ENCODE data around the genes SESN2 and MECR.

GRCh38 chr1:27563334-27564438 is 40.3 kb downstream of the AHDC1 start:
- PRO-cap, result no peak

DNA sequence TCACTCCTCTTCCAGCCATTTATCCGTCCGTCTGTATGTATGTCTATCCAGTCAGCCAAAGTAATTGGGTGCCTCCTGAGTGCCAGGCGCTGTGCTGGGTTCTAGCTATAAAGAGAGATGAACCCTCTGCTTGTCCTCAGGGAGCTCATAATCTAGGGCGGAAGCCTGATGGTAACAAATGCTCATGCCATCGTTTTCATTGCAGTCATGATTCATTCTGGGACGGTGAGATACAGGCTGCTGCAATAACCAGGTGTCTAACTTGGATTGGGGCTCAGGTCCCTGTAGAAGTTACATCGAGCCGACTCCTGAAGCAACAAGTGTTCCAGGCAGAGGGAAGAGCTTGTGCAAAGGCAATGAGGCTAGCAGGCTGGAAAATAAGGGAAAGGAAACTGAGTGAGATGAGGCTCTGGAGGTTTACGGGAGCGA is 11.6 kb downstream of the IFI6 start:
- PRO-cap, result no peak

DNA sequence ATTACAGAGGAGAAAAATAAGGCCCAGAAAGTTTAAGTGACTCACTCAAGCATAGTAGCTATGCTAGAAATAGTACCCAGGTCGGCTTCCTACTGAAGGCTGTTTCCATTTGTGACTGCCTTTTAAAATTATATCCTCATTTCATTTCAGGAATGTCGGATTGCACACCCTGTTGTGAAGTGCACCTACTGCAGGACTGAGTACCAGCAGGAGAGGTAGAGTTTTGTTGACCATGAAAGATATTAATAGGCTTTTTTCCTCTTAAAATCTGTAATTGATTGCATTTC is 1.5 kb downstream of the FAM76A start:
- PRO-cap, result no peak

DNA sequence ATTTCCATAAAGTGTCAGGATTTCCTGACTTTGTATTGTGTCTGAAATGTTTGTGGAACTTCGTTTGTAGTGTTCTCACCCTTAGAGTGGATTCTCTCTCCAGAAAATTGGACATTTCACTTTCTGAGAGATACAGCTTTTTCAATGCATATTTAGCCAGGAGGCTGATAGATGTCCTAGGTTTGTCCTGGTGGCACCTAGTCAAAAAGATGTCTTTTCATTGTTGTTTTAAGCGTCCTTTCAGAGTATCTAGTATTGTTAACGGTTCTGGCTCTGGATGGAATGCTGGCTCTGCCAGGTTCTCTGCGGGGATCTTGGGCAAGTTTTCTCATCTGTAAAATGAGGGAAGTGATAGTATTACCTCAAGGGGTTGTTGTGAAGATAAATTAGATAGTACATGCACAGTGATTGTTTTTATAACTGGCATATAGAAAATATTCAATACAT is 19.3 kb downstream of the FAM76A start:
- PRO-cap, result no peak

DNA sequence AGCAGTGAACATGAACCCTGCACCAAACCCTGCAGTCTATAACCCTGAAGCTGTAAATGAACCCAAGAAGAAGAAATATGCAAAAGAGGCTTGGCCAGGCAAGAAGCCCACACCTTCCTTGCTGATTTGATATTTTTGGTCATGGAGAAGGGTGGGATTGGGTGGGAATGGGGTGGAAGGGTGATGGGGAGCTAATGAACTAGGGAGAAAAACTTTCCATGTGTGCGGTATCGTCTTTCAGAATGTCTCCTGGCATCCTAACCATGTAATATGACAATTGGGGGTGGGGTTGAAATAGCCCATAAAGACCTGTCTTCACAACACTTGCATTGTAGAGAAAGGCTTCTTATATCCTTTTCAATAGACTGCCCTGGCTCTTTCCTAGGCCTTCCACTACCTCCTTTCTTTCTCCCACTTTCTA is 19.7 kb downstream of the PPP1R8 start:
- PRO-cap, result no peak

GRCh38 chr1:27850738-27851395 is 20.3 kb downstream of the PPP1R8 start:
- PRO-cap, result no peak

DNA sequence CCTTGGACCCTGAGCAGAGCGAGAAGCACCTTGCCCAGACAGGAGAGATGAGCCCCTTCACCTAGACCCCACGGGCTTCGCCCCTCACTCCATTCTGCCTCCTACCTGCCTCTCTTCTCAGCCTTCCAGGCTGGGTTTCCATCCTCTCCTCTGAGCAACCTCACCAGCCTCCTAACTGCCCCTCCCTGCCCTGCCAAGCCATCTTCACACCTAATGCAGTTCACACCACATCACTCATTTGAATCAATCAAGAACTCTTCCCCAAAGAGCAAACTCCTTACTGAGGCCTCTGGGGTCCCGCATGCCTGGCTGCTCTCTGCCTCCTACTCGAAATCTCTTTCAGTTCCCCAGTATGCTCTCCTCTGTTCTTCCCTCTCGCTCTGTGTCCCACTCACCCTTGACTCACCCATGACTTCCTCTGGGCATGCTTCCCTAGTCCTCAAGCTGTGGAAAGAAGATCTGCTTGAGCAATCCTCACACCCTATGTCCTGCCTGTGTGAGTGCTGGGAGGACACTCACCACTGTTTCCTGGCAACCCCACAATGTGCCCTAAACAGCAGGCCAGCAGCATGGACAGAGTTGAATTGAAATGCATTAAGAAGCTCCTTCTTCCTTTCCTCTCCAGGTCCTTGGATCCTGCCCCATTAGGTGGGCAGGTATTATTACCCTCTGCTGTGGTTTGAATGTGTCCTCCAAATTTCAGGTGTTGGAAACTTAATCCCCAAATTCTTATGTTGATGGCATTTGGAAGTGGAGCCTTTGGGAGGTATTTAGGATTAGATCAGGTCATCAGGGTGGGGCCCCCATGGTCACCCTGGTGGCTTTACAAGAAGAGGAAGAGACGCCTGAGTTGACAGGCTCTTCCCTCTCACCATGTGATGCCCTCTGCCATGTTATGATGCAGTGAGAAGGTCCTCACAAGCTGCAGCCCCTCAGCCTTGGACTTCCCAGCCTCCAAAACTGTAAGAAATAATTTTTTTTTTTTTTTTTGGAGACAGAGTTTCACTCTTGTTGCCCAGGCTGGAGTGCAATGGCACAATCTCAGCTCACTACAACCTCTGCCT is 9.1 kb upstream of the THEMIS2 start:
- PRO-cap, result bidirectional peak, plus-strand start at position 495 of the sequence, minus-strand start at position 404 of the sequence

- PRO-cap, result bidirectional peak, plus-strand start at chr1:27869244, minus-strand start at chr1:27869159
Observed at GRCh38 chr1:27869019-27869910, 3.1 kb upstream of the THEMIS2 start.

DNA sequence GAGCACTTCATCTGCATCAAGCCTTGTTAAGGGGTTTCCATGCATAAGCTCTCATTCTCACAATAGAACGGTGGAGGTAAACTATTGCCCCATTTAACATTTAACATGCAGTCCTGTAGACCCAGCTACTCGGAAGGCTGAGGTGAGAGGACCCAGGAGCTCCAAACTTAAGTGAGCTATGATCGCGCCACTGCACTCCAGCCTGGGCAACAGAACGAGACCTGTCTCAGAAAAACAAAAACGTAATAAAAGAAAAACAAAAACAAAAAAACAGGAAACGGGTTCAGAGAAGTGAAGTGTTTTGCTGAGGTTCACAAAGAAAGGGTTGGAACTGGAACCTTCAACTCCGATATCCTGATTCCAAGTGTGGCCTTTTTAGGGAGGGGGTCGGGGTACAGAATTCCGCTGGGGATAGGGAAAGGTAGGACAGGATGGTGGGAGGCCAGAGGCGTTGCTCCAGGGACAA is 11.6 kb upstream of the SESN2 start:
- PRO-cap, result no peak

DNA sequence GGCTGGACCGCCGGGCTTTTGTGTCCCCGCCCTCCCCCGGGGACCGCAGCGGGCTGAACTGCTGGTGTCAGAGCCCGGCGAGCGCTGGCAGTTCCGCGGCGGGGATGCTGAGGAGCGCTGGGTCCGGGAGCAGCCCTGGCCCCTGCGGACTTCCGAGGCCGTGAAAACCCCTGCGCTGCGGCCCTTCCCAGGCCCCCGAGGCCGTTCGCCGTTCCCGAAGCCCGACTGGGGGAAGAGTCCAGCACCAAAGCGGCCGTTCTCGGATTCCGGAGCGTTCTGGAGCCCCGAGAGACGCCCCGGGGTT is at the start of gene SESN2:
Gene SESN2, plus strand, starts transcription at position 84 of the 304 bp plus-strand sequence.
- PRO-cap, result bidirectional peak, plus-strand start at position 90 of the sequence, minus-strand start outside the sequence

DNA sequence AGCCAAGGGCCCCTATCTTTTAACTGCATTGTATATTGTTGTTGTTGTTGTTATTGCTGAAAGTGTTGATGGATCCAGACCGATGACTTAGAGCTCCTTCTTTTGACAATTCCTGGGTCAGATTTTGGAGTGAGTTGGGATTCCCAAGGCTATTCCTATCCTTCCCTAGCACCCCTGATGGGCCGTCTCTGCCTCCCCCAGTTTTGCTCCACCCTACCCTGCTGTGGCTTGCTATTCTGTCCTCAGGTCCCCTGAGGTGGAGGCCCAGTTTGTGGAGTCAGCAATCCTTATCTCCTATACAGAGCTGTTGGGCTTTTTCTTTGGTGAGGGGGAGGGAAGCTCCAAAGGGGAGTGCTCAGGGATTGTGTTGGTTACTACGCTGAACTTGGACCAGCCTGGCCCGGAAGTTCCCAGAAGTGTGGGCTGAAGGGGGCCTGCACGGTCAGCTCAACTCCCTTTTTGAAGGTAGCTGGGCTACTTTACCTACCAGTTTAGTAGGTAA is 7.6 kb downstream of the SESN2 start:
- PRO-cap, result no peak

DNA sequence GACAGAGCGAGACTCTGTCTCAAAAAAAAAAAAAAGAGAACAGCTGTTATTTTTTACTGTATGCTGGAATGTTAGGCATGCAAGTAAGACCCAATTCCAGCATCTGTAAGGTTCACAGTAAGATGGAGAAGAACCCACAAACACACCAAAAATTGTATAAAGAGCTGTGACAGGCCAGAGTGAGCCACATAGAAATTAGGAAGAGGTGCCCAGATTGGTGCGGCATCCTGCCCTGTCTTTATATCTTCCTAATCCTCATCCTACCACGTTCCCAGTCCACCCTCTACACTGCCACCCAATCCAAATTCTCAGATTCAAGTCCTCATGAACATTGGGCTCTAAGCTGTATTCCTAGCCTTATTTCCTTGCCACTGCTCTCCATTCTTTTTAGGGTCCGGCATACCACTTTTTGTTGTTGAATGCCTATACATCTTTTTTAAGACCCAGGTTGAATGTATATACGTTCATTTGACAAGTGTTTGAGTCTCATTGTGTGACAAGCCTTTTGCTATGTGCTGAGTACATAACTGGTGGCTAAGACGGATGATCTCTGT is 1.2 kb upstream of the TAF12 start:
- PRO-cap, result no peak

DNA sequence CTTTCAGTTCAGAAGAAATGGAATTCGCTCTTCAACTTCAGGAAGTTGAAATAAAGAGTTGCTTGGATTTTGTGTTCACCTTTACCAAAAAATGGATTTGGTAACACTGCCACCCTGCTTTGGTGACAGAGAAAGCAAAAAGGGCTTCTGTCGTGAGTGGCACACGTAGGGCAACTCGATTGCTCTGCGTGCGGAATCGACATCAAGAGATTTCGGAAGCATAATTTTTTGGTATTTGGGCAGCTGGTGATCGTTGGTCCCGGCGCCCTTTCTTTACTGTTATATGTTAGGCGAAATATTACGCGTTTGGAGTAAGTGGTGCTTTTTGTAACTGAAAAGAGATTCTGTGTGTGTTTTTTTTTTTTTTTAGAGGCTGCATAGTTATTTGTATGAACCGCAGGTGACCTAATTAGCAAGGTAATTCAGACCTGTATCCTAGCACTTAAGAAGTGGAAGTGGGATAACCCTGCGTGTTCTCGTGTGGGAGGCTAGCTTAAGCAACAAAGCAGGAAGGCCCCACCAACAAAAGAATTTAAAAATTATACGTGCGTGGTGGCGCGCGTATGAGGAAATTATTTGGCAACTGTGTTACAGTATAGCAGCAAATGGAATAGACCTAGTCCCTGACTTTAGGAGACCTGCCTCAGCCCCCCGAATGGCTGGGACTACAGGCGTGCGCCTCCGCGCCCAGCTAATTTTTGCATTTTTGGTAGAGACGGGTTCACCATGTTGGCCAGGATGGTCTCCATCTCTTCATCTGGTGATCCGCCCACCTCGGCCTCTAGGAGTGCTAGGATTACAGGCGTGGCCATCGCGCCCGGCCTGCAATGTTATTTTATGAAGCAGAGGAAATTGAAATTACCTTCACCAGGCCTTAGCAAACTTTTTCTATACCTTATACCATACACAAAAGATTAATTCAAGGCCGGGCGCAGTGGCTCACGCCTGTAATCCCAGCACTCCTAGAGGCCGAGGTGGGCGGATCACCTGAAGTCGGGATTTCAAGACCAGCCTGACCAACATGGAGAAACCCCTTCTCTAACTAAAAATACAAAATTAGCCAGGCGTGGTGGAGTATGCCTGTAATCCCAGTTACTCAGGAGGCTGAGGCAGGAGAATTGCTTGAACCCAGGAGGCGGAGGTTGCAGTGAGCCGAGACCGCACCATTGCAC is 6.0 kb upstream of the TAF12 start:
- PRO-cap, result bidirectional peak, plus-strand start at position 137 of the sequence, minus-strand start outside the sequence; unidirectional peak, plus-strand start at position 231 of the sequence; unidirectional peak, plus-strand start at position 471 of the sequence

DNA sequence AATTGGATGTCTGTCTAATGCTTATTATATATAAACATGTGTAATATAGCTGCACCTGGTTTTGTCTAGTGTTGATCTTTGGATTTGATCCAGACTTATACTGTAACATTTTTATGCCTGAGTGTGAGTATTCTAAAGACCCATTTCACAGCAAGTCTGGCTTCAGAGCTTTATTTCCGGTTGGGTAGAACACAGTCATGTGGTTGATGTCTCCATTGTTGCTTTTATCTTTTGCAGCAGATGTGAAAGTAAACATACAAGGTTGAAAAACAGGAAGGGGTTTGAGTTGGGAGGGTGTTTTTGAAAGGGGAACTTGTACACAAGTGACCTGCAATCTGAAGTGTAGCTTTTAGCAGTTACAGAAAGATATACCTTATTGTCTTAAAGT is 12.5 kb downstream of the EPB41 start:
- PRO-cap, result bidirectional peak, plus-strand start at position 284 of the sequence, minus-strand start at position 147 of the sequence

DNA sequence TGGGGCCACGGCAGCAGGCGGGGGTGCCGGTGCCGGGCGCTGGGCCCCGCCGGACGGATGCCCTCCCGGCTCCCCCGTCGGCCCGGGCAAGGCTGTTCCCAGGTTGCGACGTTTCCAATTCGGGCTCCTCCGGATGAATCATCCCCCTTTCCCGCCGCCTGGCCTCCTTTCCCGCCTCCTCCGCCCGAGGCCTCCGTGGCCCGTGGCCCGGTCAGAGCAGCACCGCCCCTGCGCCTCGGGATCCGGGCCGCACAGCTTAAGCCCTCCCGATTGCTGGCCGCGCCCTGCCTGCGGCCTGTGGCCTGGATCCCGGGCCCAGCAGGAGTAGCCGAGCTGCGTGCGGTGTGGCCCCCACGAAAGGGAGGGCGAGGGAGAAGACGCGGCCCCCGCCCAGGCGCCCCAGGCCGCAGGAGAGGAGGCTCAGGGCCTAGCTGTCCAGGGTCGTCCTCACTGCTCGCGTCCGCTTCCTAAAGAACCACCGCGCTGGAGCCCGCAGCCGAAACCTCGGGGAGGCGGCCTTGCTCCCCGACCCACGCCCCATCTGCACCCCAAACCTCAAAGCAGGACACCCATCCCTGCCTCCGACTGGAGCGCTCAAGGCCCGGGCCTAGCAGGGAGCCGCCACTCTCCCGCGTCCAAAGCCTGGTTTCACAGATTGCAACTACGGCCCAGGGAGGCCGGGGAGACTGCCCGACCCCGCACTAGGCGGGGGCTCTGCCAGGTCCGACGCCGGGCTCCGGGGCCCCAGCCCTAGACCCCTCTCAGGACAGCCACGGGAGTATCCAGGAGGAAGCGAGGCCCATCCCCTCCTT is 901 bp downstream of the TMEM200B start:
- PRO-cap, result unidirectional peak, plus-strand start at position 356 of the sequence

DNA sequence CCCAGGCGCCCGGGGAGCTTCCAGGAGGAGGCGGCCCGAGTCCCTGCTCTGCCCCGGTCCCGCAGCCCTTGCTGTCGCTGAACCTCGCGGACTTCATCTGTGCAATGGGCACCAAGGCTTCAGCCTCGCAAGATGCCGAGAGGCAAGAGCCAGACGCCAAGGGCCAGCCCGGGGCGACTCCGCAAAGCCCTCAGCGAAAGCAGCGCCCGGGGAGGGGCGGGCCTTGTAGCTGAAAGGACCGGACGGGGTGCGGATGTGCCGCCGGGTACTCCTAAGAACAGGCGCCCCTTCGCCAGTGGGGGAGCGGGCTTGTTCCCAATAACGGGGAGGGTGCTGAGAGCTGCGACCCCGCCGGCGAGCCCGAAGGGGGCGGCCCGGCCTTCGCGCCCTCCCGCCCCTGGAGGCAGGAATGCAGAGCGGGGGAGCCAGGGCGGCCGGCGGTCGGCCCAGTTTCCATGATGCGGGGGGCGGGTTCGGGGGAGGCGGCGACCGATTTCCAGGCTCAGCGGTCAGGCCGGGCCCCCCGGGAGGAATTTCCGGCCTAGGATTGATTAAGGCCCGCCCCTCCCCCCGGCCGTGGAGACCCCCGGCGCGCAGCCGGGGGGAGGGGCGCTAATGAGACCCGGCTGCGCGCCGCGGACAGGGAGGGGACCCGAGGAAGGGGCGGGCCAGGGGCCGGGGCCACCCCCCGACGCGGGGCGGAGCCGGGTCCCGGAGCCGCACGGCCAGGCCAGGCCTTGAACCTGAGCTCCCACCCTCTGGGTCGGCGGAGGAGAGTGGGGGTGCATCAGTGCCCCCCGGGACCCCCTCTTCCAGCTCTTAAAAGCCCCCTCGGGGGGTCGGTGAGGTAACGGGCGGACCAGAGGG is 767 bp upstream of the TMEM200B start:
- PRO-cap, result bidirectional peak, plus-strand start at position 458 of the sequence, minus-strand start at position 399 of the sequence; bidirectional peak, plus-strand start at position 766 of the sequence, minus-strand start at position 577 of the sequence

GRCh38 chr1:29125104-29125943 is 1.6 kb upstream of the TMEM200B start:
- PRO-cap, result no peak

DNA sequence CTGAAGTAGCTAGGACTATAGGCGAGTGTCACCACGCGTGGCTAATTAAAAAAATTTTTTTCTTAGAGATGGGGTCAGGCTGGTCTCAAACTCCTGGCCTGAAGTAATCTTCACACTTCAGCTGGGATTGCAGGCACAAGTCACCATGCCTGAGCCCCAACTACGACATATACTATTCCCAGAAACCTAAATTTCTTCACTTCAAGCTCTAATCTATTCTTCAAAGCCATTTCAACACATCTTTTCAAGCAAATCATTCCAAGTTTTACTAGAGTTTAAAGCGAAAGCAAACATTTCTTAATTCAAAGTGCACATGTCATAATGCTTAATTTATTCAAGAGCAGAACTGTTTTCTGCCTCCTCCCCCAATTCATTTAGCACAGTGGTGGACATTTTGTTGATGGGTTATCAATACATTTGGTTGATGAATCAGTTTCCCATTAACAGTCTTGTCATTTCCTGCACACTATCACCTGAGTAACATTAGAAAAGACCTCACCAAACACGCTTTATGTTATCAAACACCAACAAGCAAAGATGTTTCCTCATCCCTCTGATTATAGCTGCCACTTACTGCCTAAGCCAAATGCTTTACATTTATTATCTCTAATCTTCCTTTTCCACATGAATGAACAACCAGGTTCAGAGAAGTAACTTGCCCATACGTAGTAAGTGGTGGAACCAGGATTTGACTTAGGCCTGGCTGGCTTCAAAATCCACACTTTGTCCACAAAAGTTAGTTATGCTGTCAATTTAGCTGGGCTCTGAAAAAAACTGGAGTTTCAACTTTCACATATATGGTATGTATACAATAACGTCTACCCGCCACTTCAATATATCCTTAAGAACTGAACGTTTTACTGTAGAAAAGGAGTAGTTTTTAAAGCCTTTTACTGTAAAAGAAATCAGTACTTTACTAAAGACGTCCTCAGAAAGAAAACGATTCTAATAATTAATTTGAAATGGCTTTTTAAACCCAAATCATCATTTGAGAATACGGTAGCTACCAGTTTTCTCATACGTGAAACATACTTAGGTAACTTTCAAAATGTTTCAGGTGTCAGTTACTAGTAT is 1.9 kb downstream of the SRSF4 start:
- PRO-cap, result no peak

DNA sequence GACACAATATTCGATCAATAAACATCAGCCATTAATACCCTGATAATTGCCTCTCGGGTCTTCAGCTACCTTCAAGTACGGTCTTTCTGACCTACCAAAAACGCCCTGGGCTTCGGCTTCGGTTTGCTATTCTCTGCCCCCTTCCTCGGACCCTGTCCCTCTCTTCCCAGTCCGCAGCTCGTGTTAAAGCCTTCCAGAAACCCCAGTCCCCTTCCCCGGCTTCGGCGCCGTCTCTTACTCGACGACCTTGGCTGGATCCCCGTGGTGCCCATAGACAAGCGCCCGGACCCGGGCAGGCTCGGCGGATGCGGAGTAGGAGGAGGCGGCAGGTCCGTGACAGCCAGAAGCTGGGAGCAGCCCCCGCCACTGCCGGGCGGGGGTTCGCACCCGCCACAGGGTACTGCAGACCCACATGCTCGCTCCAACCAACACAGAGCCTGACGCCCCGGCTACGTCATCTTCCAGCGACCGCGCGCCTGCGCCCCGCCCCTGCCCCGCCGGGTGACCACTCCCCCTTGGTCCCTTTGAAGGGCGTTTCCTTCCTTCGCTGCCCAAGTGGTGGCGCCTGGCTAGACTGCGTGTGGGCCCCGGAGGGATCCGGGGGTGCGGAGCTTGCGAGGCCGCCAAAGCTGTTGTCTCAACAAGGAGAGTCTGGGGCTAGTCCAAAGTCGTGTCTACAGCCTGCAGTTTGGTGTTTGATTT is at the start of gene MECR:
Gene MECR, minus strand, starts transcription at position 442 of the 702 bp plus-strand sequence.
- PRO-cap, result bidirectional peak, plus-strand start at position 554 of the sequence, minus-strand start at position 402 of the sequence

DNA sequence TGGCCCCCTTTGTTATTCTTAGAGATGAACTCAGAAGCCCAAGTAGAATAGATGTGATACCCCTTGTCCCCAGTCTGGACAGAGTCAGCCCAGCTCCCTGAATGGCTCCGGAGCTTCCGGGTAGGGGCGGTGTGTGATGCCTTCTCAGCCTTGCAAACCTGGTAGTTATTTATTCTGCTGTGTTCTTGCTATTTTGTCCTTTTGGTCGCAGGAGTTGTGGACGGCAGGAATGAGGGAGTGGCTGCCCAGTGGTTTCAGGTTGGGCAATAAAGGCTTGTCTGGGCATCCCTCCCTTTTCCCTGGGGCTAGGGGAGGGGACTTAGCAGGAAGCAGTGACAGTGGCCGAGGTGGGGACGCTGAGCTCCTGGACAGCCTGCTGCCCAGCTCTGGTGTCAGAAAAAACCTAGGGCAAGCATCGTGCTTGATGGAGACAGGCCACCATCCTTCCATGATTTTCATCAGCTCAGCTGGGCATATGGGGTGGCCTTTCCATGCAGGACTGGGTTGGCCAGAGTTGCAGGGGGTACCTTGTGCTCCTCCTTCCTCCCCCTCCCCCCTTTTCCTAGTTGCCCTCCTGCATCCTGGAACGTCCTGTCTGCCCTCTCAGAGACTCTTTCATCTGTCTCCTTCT is 2.9 kb downstream of the PTPRU start:
- PRO-cap, result no peak

Data from paraaortic lymph node (tissue), 1 donor.